Metastatic Liver Carcinoma in the Adrenal Gland (tissue), 2 donors: ENCODE results near the genes DTNA and ZNF396.

- PRO-cap, 2 experiments: no peak in any of the 2 experiments
These were observed 2.3 kb downstream of the DSG2 start for GRCh38 chr18:31500119-31500851.

- PRO-cap, 2 experiments: peak in 1 of 2 experiments; most common minus-strand start chr18:32093839 (in 1)
These were observed 2.0 kb downstream of the RNF138 start for GRCh38 chr18:32093631-32094203.

DNA sequence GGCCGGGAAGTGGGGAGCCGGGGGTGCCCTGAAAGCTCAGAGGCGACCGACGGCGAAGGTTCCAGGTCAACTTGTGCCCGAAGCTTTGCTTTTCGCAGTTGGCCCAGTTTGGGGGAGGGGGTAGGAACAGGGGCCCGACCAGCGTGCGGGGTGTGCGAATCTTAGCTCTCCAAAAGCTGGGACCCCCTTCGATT lies 1.9 kb downstream of the KLHL14 start:
- PRO-cap, 2 experiments: no peak in any of the 2 experiments

GRCh38 chr18:32906963-32907467 lies 134.2 kb upstream of the KLHL14 start:
- PRO-cap, 2 experiments: no peak in any of the 2 experiments

- PRO-cap, 2 experiments: no peak in any of the 2 experiments
These were observed 226.0 kb upstream of the KLHL14 start for GRCh38 chr18:32998814-32999213.

DNA sequence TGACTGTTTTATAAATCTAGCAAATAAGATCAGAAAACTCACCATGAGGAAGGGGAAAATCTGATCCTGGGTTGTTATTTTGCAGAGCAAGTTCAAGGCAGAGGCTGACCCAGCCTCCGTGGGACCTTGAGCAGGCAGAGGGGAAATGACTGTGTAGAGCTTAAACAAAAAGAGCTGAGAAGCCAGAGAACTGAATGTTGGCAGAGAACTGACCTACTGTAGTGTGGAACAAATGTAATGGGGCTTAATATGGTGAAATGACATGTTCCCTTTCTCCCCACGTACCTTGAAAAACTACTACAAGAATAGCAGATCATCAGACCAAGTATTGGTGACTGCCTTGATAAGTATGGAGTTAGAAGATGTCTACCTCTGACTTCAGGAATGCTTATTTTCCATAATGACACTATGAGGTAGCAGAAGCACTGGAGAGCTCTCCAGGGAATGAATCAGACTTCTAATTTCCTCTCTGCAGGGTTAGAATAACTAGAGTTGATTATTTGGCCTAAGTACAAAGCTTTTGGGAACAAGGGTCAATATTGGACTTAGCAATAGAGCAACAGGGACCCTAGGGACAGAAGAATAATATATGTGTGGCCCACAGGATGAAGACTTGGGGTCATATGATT lies 304.4 kb downstream of the CCDC178 start:
- PRO-cap, 2 experiments: no peak in any of the 2 experiments

DNA sequence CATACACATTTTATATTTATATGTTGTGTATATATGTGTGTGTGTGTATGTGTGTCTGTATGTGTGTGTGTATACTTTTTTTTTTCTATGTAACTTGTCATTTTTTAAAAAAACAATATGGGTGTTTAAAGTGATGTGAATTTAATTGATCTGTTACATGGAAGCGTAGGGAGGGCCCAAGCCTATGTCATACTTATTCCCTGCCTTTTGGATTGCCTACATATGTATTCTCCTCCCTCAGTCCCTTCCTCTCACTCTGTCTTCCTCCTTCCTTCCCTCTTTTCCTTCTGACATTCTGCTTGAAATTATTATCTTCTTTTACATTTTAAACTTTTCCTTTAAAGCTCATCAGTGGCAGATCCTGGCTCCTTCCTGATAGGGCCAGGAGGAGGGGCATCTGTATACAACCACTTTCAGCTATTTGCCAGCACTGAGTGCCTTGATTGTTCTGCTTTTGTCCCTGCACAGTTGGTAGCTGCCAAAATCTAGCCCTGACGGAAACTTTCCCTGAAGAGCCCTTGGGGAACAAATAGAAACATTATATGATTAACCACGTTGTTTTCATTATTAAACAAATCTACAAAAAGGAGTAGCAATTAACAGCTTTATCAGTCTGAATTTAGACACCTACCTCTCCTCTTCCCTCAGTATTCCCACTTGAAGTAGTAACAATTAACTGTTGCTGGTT lies 7.0 kb downstream of the ASXL3 start:
- PRO-cap, 2 experiments: no peak in any of the 2 experiments

GRCh38 chr18:34494387-34494718 lies 215.7 kb upstream of the DTNA start:
- PRO-cap, 2 experiments: peak in 1 of 2 experiments; most common minus-strand start chr18:34494486 (in 1)

GRCh38 chr18:34709182-34709619 lies 897 bp upstream of the DTNA start:
- PRO-cap, 2 experiments: no peak in any of the 2 experiments

DNA sequence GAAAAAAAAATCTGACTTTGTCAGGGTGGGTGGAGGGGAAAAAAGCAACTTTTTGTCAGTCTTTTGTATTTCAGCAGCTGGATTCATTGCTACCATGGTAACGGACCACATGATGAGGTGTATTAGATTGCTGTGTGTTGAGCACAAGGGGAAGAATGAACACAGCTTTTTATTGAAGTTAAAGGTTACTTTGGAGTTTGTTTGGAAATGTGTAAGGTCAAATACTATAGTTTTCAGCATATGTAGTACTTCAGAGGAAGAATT lies at the start of gene DTNA:
TSS of gene DTNA (plus strand) at position 152 of the 264 bp plus-strand sequence.
- PRO-cap, 2 experiments: no peak in any of the 2 experiments

GRCh38 chr18:34867487-34867989 lies 157.4 kb downstream of the DTNA start:
- PRO-cap, 2 experiments: no peak in any of the 2 experiments

DNA sequence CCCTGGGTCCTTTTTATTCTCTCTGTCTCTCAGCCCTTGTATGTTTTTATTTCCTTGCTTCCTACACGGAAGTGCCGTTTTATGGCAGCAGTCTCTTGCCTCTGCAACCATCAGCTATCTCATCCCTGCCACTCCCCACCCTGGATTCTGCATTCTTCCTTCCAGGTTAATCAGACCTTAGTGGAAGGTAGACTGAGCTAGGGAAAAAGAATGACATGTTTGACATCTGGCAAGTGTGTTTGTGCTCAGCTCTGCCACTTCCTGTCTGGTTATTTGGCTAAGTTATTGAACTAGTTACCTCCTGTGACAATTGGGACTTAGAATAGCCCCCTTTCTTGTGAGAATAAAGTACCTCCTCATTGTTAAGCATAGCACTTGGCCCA lies 11.0 kb upstream of the MAPRE2 start:
- PRO-cap, 2 experiments: no peak in any of the 2 experiments

DNA sequence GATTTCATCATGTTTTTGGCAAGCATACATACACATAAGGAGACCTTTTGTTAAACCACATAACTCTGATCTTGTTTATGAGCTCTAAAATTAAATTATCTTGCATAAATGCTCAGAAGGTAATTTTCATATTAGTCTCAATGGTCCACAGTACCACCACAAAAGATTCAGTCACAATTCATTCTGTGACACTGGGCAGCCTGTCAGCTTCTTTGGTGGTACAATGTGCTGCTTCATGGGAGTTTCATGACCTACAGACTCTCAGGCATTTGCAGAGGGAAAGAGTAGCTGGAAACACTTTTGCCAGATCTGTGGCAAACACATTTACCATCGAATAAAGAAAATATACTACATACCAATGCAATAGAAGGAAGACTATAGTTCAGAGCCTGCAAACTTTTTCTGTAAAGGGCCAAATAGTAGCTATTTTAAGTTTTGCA lies 51.3 kb upstream of the ZNF397 start:
- PRO-cap, 2 experiments: no peak in any of the 2 experiments

GRCh38 chr18:35376703-35377625 lies at the start of gene ZNF396:
Gene ZNF396 (minus strand): TSS chr18:35377337.
- PRO-cap, 2 experiments: peak in 1 of 2 experiments; most common plus-strand start chr18:35377406 (in 1); most common minus-strand start chr18:35377302 (in 1)

GRCh38 chr18:35498523-35498861 lies 732 bp upstream of the INO80C start:
- PRO-cap, 2 experiments: no peak in any of the 2 experiments

DNA sequence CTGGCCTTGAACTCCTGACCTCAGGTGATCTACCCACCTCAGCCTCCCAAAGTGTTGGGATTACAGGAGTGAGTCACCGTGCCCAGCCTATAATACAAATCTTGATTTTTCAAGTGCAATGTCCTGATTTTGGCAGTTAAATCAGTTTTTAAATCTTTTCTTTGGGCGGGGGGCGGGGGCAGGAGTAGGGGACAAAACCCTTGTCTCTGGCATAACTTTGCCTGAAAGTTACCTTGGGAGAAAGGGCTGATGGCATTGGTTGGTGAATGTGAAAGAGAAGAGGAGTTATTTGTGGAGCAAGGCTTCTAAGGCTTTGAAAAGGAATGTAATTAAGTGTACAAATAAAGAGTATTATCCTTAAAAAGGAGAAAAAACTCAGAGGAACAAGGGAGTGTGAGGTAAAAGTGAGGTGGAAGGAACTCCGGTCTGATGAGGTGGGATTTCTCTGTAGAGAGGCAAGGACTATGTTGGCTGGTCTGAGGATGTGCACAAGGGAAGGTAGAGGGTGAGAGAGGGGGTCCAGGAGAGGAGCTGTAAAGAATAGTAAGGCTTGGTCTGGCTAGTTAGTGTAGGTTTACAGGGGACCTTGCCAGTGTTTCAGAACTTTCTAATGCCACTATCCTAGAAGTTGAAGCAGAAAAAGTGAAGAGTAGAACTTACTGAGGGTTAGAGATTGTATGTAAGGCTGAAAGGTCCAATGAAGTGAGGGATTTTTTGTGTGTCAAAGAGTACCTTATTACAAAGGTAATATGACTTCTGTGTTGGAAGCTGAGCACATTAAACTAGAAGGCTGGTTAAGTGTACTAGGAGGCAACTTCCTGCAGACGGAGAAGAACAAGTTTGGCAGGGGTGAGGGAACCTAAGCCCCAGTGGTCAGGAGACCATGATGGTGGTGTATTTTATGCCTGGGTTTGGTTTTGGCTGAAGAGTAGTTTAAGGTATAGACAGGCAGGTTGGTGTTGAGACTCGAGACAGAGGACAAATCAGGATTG lies 12.7 kb downstream of the GALNT1 start:
- PRO-cap, 2 experiments: no peak in any of the 2 experiments

DNA sequence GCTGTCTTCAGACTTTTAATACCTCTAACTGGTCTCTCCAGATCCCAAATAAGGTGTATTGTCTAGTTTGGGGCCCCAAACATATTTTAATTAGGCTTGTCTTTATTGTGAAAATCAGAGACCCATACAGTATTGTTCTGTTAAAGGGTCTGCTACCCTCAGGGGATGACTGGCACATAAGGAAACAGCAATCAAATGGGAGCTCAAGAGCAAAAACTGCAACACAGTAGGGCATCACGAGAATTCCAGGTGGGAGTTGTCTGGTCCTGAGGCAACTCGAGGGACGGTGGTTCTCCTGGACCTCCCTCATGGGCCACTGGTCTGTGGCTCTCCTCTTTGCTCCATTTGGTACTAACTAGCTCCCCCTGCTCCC lies 88.3 kb upstream of the C18orf21 start:
- PRO-cap, 2 experiments: no peak in any of the 2 experiments

GRCh38 chr18:35982954-35983937 lies 10.8 kb downstream of the C18orf21 start:
- PRO-cap, 2 experiments: no peak in any of the 2 experiments

DNA sequence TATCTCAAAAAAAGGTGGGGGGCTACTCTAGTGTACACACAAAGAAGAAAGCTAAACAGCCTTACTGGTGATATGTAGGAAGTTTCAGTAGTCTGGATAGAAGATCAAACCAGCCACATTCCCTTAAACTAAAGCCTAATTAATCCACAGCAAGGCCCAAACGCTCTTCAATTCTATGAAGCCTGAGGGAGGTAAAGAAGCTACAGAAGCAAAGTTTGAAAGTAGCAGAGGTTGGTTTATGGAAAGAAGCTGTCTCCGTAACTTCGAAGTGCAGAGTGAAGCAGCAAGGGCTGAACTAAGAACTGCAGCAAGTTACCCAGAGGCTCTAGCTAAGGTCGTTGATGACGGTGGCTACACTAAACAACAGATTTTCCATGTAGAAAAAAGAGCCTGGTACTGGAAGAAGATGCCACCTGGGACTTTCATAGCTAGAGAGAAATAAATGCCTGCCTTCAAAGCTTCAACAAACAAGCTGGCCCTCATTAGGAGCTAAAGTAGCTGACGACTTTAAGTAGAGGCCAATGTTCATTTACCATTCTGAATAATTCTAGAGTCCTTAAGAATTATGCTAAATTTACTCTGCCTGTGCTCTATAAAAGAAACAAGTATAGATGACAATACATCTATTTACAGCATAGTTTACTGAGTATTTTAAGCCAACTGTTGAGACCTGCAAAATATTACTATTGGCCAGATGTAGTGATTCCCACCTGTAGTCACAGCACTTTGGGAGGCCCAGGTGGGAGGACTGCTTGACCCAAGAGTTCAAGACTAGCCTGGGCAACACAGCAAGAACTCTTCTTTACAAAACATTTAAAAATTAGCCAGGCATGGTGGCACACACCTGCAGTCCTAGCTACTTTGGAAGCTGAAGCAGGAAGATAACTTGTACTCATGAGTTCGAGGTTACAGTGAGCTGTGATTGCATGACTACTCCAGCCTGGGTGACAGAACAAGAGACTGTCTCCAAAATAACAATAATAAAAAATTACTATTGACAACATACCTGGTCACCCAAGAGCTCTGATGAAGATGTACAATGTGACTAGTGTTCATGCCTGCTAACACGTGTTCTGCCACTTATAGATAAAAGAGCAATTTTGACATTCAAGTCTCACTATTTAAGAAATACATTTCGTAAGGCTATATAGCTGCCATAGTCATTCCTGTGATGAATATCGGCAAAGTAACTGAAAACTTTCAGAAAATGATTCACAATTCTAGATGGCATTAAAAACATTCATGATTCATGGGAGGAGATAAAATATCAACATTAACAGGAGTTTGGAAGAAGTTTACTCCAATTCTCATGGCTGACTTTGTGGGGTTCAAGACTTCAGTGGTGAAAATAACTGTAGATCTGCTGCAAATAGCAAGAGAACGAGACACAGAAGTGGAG lies 44.9 kb downstream of the RPRD1A start:
- PRO-cap, 2 experiments: no peak in any of the 2 experiments

DNA sequence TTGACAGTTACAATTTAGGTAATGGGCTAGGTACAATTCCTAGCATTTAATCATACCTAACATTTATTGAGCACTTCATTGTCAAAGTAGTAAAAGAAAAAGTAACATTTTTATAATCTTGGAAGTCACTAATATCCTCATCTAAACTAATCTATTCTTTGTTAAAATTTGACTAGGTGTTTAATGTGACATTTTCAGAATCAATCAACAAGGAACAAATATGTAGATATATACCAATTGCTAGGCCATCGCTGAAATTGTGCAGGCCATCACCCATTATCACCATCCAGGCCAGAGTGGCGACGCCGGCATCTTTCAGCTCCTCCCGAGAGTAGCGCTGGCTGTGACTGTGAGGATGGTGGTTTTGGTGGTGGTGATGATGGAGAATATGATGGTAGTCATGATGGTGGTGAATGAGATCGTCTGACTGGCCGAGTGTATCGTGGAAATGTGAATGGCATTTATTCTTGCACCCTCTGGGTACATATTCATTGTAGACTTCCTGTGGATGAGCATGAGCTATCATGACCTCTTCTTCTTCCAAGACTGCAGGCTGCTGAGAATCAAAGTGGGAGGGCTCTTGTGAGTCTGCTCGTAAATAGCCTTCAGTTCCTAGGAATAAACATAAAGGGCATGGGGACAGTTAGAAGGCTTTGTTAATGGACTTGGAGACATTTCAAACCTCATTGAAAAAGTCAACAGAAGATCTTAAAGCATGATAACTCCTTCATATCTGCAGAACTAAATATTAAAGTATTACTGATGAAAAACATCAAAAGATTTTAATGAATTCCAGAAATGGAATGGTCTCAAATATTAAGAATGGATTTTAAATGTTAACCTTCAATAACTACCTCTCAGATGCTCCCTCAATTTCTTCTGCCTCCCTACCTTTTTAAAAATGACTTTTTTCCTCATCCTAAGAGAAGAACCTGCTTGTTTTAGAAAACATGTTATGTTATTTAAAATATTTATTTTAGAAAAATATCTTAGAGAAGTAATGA lies 15.0 kb downstream of the SLC39A6 start:
- PRO-cap, 2 experiments: no peak in any of the 2 experiments